ENCODE measurements around the gene PLEKHA6.

DNA sequence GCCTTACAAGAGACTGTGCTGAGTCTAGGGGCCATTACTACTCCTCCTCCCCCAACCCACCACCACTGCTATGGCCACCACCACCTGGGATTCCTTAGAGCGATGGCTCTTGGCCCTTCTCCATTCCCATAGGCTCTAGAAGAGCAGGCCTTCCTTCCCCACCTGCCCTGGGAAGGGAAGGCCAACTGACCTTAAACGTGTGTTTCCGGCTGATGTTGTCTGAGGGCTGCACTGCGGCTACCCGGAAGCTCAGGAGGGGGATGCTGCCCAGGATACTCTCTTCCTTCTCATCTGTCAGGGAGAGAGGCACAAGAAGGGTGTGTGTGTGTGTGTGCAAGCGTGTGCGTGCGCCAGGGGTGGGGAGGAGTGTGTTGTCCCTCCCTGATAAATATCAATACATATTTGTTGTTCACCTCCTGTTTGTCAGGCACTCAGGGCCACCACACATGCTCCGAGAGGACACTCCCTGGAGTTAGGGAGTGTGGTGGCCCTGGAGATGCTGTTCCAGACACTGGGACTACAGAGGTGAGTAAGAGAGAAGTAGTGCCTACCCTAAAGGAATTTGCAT, 51.0 kb upstream of the GOLT1A start:
- RRBS, result no CpG with 5 or more reads among the region's 9 CpGs

GRCh38 chr1:204307105-204308229, 52.3 kb downstream of the PLEKHA6 start:
- RRBS, result no CpG with 5 or more reads among the region's 17 CpGs

- RRBS, result no CpG with 5 or more reads among the region's 5 CpGs
Measured at GRCh38 chr1:204342900-204343099, 16.9 kb downstream of the PLEKHA6 start.

DNA sequence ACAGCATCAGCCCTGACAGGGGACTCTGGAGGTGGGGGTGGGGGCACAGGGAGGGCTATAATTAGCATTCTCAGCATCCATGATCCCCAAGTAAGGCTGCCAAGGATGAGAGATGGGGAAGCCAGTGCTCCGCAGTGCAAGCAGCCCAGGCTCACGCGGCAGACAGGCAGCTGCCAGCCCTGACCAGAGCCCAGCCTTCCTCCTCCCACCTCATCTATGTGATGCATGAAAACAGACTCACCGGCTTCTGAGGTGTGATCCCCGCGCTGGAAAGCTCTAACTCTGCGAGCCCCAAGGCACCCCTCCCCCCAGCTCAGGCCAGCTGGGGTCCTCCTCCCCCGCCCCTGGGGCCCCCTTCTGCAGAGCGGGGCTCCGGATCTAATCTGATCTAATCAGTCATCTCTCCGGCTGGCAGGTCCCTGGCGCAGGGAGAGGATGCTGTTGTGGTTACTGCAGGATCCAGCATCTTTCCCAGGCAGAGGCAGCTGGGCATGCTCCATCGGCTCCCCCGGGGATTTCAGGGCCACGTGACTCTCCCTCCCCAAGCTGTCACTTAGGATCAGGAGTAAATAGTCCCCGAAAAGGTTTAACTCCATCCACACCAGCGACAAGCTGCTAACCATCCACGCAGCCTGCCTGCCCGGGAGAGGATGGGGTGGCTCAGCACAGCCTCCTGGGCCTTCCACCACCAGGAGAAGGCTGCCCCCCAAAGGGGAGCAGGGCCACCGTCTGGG, at the start of gene PLEKHA6:
TSS of gene PLEKHA6 (minus strand) at position 477 of the 734 bp plus-strand sequence.
- RRBS, result 3% methylated on average over 4 of the region's 20 CpGs

GRCh38 chr1:204365020-204365219, 5.2 kb upstream of the PLEKHA6 start:
- RRBS, result no CpG with 5 or more reads among the region's 5 CpGs

DNA sequence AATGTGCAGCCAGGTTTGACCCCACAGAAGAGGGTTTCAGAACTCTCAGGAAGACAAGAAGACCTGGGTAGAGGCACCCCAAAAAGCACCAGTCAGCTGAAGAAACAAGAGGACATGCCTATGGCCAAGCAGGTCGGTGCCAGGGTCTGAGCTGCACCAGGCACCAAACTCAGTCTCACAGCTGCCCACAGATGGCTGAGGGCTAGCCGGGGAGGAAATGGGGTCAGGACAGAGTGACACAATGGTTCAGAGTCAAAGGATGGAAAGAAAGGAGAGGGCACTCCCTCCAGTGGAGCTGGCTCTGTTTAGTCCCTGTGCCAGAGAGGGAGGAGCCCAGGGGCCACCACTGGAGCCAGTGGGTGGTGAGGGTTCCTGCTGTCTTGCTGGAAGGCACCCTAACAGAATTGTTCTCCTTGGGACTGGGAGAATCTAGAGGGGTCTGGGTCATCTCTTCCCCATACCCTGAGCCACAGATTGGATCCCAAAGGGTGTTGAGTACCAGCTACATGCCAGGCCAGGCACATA, 17.2 kb downstream of the PIK3C2B start:
- RRBS, result no CpG with 5 or more reads among the region's 2 CpGs

DNA sequence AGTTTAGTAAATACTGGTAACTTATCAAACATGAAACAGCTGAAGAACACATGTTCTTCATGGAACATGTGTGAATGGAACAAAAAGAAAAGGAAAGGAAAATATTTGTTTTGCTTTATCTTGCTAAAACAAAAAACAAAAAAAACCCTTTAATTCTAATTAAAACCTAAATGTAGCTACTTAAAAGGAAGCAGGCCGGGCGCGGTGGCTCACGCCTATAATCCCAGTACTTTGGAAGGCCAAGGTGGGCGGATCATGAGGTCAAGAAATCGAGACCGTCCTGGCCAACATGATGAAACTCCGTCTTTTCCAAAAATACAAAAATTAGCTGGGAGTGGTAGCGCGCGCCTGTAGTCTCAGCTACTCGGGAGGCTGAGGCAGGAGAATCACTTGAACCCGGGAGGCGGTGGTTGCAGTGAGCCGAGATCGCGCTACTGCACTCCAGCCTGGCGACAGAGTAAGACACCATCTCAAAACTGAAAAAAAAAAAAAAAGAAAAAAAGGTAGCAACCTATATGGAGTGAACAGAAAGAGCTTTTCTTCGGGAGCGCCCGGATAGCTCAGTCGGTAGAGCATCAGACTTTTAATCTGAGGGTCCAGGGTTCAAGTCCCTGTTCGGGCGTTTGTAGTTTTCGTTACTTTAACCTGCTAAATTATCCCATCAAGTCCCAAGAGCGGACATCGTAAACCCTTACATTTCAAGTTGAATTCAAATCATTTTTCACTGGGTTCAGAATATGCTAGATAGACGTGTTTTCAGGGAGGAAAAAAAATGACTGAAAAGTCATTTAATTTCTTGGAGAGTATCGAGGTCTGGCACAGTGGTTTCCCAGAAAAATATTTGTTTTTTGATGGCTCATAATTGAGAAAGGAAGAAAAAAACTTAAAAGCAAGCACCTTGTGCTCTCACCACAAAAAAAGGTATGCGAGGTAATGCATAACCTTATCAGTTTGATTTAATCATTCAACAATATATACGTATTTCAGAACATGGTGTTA, 9.9 kb upstream of the MDM4 start:
- RRBS, result no CpG with 5 or more reads among the region's 31 CpGs

GRCh38 chr1:204711971-204712900, 26.7 kb upstream of the LRRN2 start:
- RRBS, result 13% methylated on average over 4 of the region's 23 CpGs

GRCh38 chr1:204807139-204807442, 21.4 kb upstream of the NFASC start:
- RRBS, result under 1% methylated on average over 11 of the region's 13 CpGs

GRCh38 chr1:204821476-204821805, 7.0 kb upstream of the NFASC start:
- RRBS, result no CpG with 5 or more reads among the region's 3 CpGs

DNA sequence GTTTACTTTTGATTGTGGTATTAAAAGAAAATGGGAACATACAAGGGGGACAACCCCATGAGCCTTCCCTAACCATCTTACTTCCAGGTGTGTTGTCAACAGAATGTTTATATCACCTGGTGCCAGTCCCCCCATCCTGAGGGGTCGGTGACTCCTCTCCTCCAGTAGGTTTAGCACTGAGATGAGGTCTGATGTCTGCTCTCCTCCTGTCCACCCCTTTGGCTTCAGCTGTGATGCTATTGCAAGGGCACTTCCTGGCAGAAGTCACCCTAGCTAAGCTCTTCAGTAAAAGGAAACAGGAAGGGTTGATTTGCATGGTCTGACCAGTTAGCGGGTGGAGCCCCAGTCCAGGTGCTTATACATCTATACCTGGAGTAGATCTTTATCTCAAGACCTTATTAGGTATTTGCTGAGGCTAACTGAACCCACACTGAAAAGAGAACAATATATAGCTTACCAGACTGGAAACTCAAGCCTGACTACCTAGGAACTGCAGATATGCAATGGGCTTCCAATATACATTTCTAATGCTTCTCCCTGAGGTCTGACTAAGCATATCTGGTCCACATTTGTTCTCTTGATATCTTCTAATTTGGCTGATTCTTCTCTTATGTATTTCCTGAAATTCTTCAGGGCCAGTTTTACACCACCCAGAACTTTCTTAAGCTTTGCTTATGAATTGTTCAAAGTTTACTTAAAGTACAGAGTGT, 13.4 kb downstream of the NFASC start:
- RRBS, result no CpG with 5 or more reads among the region's 2 CpGs

DNA sequence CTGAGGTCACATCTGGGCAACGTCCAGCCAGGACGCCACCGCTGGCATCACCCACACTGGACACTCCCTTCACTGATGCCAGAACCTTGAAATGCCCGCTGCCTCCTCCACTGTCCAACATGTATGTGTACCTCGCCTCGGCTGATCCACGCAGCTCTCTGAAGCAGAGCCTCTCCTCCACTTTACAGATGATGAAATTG, 5.4 kb upstream of the CNTN2 start:
- RRBS, result no CpG with 5 or more reads among the region's 7 CpGs

DNA sequence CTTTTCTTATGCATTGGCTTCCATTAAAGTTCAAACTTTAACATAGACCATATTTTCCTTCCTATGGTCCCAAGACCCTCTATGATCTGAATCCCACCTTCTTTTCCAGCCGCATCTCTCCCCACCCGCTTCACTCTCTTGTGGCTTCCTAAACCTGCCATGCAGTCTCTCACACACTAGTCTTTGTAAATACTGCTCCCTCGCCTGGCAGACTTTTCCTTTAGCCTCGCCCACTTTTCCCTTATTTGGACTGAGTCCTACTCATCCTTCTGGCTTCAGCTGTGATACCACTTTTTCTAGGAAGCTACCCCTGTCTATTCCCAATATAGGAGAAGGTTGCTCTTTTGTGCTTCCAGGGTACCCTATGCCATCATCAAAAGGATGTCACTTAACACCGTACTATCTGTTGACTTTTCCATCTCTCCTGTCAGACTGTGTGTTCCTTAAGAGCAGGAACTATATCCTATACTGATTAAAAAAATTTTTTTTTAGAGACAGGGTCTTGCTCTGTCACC, 19.5 kb upstream of the KLHDC8A start:
- RRBS, result no CpG with 5 or more reads among the region's 5 CpGs

- RRBS, result no CpG with 5 or more reads among the region's 10 CpGs
Measured at GRCh38 chr1:205441658-205442345, 14.0 kb downstream of the BLACAT1 start.

DNA sequence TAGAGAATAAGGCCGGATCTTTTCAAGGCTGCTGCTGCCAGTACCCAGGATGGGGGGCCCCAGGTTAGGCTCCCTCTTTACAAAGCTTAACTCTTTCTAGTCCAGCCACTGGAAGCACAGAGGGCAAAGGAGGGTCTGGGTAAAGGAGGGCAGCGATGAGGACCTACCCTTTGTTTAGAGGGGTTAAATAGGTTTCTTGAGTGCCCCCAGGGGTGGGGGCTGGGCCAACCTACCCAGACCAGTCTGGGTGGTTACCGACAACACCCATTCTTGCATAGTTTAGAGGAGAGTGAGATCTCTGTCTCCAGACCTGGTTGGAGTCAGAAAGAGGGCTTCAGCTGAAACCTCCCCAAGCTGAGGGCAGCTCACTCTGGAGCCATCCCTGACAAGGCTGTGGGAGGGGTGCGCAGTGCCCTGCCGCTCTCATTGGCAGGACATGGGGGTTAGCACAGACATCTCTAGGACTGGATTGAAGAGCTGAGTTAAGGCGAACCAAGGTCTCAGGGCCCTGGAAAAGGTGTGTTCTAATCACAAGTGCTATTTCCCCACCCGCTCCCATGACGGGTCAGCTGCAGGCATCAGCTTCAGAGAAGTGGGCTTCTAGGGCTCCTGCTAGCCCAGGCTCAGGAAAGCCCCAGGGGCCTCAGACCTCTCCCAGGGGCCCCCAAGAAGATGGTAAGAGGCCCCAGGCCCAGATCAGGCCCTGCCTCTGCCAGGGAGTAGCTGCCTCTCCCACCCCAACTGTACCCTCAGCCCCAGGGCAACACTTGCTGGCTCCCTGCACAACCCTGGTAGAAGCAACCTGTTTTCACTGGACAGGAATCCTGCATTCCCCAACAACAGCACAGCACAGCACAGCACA, 6.9 kb downstream of the BLACAT1 start:
- RRBS, result no CpG with 5 or more reads among the region's 8 CpGs

DNA sequence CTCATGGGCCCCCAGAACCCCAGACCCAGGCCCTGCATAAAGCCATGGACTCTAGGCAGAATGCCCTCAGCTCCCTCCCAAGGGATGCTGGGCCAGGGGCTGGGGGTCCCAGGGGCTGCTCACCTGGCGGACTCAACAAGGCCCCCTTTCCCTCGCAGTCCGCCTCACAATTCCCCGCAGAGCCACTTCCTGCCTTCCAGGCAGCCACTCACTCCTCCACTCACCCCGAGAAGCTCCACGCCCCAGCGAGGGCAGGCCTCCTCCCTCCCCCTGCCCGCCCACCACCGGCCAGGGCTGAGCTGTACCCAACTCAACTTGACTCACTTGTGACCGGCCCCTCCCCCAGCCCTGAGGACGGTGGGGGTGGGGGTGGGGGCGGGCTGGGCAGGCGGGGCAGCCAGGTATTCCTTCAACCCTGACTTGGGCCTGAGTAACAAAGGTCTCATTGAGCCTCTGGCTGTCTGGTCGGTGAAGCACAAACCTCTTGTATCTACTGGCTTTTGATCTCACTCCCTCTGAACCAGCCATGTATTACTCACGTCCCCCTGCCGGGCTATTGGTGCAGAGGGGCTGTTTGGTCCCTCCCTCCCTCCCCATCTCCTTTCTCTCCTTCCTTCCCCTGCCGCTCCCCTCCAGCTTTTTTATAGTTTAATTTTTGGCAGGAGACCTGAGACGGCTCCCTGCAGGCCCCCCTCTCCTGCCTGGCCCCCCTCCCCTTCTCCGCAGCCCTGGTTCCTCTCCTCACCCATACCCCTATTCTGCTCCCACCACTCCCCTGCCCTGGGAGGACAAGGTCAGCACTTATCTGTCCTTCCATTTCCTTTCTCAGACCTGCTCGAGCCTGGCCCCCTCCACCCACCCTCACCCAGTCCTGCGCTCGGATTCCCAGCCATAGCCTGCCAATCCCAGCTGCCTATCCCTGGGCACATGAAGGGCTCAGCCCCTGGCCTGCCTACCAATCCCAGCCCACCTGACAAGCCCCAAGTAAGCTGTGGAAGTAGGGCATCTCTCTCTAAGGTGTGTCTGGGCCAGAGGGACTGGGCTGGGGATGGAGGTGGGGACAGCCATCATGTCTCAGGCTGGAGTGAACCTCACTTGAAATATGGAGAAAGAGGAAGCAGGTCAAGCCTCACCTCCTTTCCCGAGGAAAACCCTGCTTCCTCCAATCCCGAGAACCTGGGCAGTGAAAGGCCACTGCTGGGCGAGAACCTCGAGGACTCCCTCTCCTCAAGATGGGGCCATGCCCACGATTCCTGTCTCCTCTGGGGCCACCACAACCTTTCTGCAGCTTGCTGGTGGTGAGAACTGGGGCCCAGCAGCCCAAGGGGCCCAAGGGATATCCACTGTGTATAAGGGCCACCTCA, 5.6 kb downstream of the BLACAT1 start:
- RRBS, result 0% methylated on average over 1 of the region's 27 CpGs

- RRBS, result no CpG with 5 or more reads among the region's 3 CpGs
Measured at GRCh38 chr1:205600028-205600678, 31.3 kb downstream of the MFSD4A start.

DNA sequence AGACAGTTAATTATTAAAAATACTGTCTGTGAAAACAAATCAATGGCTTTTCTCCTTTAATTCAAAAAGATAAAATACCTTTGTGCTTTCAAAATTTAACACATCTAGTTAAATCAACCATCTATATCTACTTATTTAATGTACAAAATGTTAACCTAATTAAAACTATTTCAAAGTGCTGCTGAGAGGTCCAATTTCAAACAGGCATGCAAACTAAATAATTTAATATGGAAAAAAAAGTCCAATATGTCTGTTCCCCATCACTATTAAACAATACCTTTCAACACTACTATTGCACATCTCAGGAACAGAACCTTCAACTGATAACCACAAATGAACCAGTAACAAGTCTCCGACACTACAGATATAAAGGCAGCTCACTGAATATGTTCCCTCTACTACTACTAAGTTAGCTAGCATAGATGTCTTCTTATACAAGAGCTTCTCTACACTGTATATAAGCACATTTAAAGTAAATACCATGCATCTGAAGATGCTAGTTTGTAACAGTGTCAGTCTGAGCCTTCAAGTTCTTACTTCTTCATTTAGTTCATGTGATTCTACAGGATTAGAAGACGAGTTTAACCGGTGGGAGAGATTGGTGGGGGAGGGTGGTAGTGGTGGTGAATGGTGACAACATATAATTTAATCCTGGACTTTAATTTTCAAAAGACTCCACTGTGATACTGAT, 17.4 kb downstream of the ELK4 start:
- RRBS, result no CpG with 5 or more reads among the region's 3 CpGs

DNA sequence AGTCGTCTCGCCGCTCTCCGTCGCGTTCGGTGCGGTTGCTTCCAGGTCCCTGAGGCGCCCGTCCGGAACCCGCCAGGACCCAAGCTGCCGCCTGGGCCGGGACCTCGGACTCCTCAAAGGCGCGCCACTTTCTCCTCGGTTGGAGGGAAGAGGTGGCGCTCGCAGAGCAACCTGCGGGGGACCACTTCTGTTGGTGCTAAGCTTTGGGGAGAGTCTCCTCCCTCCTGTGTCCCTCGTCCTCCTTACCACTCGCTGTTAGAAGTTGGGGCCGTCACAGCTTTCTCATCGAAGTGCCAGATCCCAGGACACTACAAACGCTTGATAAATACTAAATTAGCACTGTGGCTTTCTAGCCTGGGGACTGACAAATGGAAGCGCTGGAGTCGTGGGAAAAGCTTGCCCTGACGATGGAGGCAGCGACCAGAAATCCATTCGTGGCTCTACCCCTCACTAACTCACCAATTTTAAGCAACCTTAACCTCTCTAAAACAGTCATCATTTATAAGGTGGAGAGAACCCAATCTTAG, 381 bp upstream of the ELK4 start:
- RRBS, result 1% methylated on average over 5 of the region's 31 CpGs

GRCh38 chr1:205679272-205679600, 1.1 kb downstream of the SLC45A3 start:
- RRBS, result no CpG with 5 or more reads among the region's 5 CpGs

Data from PFSK-1 (cell line).